SJSA1 (cell line): ENCODE data around the genes ZNF135, ZNF584 and TRIM28.

- RAMPAGE, long total RNA: no peak
Observed at GRCh38 chr19:58003001-58003769, 565 bp upstream of the ZNF606 start.

DNA sequence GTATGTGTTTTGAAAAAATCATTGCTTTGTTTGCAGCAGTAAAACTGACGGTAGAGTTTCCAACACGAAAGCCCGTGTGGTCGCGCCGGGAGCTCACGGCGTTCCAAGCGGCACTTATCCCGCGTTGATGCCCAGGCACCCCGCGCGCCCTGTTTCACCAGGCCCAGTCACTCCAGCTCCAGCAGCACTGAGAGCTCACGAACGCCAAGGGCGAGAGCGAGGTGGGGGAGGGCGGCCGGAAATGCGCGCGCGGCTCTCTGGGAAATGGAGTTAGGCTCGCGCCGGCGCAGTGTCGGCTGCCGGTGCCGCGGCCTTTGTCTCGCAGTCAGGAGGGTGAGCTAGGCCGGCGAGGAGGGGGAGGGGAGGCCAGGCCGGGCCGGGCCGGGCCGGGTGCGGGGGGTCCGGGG, at the start of gene ZNF135:
Gene ZNF135 (plus strand): TSS at position 305 of the 407 bp plus-strand sequence.
- RAMPAGE, long total RNA: no peak

DNA sequence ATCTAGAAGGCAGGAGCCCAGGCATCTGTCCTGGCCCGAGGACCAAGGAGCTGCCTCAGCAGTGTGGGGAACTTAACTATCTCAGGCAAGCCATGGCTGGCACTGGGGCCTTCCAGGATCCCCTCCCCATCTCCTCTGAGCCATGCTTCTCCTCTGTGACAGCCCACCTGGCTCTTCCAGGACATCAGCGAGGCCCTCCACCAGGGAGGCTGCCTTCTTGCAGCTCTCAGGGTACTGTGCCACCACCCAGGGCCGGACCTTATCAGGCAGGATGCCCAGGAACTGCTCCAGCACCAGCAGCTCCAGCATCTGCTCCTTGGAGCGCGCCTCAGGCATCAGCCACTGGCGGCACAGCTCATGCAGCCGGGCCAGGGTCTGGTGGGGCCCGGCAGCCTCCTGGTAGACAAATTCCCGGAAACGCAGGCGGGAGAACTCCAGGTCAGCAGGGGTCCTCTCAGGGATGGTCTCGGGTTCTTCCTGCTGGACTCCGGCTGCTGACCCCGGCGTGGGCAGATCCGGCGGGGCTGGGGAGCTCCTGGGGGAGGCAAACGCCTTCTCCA, 8.3 kb downstream of the ZSCAN18 start:
- RAMPAGE, long total RNA: no peak

- RAMPAGE, long total RNA: no peak
Observed at GRCh38 chr19:58118131-58118758, 20.2 kb upstream of the ZSCAN18 start.

GRCh38 chr19:58228314-58228504, 505 bp upstream of the ZNF544 start:
- RAMPAGE, long total RNA: no peak

DNA sequence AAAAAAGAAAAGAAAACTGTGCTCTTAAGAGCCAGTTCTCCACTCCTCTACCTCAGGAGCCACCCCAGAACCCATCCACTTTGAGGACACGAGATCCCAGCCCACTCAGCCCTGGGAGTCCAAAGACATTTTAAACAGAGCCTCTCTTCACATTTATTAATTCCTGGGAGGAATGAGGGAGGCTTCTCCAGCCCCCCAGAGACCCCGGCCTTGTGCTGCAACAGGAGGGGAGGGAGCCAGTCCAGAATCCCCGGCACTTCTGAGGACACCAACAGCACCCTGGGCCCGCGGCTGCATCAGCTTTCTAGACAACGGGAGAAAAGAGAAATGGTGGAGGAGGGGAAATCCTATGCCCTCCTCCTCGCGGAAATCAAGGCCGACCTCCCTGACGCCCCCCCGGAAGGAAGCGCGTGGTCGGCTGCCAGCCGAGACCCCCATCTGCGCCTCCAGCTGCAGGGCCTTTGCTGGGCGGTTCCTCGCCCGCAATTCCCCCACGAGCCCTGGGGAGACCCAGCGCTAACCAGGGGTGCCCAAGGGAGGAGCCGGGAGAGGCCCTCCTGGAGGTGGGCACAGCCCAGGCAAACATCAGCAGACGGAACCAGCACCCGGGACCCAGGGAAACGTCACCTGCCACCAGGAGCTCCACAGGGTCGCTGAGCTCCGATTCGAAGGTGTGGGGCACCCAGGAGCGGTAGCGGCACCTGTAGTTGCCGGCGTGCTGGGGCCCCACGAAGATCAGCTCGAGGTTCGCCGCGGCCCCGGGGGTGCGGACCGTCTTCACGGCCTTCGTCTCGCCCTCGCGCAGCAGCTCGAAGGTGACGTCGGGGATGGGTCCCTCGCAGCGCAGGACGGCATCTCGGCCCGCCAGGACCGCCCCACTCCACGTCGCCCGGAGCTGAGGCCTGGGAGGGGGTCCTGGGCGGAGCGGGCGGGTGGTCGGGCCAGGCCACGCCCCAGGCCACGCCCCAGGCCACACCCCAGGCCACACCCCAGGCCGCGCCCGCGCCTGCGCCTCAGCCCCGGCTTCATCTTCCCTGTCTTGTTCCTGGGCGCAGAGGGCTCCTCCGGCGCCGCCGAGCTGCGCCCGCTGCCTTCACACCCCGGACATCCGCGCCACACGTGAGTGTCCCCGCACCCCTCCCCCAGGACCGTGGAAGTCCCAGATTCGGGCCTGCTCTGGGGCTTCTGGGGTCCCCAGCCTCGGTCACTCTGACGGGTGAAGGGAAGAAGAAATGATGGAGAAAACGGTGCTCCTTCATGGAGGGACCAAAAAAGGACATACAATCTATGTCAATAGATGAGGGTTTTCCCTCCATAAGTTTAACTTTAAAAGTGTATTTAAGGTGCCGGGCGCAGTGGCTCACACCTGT, 6.1 kb downstream of the A1BG start:
- RAMPAGE, long total RNA: start-site peak on the minus strand centred at position 887 of the sequence, 69 bp wide, 104 and 45 reads in 2 replicates; start-site peak on the plus strand centred at position 1,036 of the sequence, 40 bp wide, 31 and 13 reads in 2 replicates

- RAMPAGE, long total RNA: no peak
Observed at GRCh38 chr19:58385653-58386244, 1.3 kb upstream of the RPS5 start.

- RAMPAGE, long total RNA: no peak
Observed at GRCh38 chr19:58408128-58409200, at the start of gene ZNF584. ZNF584 (plus strand) TSS chr19:58408649.

GRCh38 chr19:58498987-58500004, 12.5 kb downstream of the SLC27A5 start:
- RAMPAGE, long total RNA: no peak

DNA sequence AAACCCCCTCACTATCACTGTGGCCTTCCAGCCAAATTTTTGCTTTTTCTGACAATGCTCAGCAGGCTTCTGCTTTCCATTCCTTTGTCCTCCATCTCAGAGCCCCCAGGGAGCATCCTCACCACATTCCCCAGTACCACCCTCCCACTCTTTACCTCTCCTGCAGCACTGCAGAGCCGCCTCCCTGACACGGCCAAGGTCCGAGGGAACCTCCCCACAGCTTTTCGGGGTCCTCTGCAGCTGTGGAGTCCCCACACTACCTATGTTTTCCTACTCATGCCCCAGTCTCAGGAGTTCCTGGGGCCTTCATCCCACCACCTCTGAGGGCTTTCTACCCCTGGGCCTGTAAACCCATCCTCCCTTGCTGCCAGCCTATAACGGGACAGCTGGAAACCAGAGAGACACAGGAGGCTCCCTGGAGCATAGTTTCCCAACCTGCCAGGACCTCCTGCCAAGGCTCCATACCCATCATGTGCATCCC, 3.9 kb upstream of the SLC27A5 start:
- RAMPAGE, long total RNA: no peak

DNA sequence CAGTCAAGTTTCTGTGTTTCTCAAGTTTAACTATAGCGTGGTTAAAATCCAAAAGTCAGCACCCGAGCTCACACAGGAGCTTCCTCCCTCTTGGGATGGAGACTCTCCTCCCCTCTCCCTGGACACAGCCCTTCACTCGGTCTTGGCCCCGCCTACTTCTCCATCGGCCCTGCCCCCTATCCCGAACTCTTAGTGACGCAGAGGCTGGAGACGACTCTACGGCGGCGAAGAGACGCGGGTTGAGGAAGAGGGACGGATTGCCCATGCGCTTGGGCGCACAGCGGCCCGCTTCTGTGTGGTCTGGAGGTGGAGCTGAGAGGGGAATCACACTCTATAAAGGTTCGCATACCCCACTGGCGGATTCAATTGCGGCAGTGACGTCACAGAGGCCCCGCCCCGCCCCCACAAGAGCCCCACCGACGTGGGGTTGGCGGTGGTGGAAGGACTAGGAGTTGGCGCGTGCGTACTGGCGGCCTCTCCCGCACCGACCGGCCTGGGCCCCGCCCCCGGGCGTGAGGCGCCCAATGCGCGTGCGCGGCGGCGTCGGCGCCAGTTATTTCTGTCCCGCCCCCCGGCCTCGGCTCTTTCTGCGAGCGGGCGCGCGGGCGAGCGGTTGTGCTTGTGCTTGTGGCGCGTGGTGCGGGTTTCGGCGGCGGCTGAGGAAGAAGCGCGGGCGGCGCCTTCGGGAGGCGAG, at the start of gene TRIM28:
Gene TRIM28 (plus strand): TSS at position 192 of the 694 bp plus-strand sequence.
- RAMPAGE, long total RNA: no peak

DNA sequence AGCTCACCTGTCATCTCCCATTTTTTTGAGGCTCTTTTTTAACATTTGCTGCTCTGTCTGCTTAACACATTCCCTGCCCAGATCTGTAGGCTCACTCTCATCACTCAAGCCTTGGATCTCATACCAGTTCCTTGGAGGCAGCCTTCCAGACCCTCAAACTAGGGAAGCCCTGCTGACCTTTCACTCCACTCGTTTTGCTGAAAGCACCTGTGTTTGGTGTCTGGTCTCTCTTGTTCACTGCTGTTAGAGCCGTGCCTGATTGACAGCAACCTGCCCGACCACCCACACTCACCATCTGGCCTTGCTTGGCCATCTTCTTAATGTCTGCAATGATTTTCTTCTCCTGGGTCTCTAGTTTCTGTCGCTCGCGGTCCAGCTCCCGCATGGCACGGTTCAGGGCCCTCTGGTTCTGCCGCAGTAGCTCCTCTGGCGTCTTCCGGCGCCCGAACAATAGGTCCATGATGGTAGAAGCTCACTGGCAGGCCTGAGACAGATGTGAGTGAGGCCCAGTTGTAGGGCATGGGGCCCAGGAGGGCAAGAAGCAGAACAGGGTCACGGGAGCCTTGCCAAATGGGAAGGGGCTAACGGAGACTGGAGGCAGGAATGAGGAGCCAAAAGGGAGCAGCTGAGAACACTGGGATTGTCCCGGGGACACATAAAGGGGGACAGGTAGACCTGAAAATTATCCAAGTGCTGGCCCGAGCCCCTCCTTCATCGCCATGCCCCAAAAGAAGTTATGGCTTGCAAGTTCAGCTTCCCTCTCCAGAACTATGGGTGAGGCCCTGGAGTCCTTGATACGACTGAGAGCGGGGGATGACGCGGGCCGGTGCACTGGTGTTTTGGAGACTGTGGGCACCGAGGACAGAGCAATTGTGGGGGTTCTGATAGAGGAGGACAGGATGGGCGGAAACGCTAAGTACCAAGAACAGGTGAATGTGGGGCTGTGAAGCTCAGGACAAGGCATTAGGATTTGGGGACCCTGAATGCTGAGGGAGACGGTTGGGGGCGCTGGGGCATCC, 843 bp downstream of the CHMP2A start:
- RAMPAGE, long total RNA: no peak

GRCh38 chr19:58572419-58572899, 676 bp downstream of the MZF1 start:
- RAMPAGE, long total RNA: no peak